Cerebellum (tissue), 5 donors: ENCODE results near the gene NSUN3.

DNA sequence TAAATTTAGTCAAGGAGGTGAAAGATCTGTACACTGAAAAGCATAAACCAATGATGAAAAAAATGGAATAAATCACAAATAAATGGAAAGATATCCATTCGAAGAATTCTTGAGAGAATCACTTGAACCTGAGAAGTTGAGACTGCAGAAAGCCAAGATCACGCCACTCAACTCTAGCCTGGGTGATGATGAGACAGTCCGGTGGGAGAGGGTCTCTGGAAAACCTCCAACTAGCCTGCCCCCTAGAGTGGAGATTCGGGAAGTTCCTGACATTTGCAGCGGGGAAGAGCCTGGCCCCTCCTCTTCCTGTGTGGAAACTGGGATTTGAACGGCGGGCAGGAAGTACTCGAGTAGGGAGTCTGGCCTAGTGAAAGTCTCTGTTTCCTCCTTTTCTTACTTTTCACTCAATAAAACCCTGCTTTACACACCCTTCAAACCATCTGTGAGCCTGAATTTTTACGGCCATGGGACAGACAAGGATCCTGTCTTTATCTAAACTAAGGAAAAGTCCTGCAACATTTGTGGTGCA, 224.5 kb upstream of the GBE1 start:
- PRO-cap, 3 experiments, result no peak in any of the 3 experiments
- RAMPAGE, long total RNA, result no peak

- PRO-cap, 3 experiments, result no peak in any of the 3 experiments
- RAMPAGE, long total RNA, result no peak
Observed at GRCh38 chr3:83934482-83935037, 1024.2 kb upstream of the CADM2 start.

DNA sequence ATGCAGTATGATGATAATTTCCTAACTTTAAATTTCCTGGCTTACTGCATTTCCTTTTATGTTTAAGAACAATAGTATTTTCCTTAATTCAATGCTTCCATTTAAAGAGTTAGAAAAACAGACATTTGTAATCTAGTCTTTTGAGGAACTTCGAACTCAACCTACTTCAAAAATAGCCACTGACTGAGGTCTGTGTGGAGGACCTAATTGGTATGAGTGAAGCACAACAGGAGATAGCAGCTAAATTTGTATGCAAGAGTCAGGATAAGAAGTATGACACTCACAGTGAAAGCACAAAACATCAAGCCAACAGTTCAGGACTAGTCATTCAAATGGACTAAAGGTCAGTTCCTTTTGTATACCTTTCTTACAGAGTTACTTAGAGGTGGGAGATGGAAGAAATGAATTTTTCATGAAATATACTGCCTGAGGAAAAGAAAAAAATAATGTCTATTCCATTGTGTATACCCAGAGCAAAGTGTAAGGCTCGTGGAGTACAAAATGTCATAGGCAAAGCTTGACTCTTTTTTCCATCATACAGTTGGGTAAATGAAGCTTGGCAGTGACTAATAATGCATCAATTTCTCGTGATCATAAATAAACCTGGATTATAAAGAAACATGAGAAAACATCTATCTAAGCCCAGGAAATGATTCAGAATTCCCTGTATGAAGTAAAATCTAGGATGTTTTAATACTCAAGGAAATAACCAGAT, 1005.3 kb upstream of the CADM2 start:
- PRO-cap, 3 experiments, result no peak in any of the 3 experiments
- RAMPAGE, long total RNA, result no peak

DNA sequence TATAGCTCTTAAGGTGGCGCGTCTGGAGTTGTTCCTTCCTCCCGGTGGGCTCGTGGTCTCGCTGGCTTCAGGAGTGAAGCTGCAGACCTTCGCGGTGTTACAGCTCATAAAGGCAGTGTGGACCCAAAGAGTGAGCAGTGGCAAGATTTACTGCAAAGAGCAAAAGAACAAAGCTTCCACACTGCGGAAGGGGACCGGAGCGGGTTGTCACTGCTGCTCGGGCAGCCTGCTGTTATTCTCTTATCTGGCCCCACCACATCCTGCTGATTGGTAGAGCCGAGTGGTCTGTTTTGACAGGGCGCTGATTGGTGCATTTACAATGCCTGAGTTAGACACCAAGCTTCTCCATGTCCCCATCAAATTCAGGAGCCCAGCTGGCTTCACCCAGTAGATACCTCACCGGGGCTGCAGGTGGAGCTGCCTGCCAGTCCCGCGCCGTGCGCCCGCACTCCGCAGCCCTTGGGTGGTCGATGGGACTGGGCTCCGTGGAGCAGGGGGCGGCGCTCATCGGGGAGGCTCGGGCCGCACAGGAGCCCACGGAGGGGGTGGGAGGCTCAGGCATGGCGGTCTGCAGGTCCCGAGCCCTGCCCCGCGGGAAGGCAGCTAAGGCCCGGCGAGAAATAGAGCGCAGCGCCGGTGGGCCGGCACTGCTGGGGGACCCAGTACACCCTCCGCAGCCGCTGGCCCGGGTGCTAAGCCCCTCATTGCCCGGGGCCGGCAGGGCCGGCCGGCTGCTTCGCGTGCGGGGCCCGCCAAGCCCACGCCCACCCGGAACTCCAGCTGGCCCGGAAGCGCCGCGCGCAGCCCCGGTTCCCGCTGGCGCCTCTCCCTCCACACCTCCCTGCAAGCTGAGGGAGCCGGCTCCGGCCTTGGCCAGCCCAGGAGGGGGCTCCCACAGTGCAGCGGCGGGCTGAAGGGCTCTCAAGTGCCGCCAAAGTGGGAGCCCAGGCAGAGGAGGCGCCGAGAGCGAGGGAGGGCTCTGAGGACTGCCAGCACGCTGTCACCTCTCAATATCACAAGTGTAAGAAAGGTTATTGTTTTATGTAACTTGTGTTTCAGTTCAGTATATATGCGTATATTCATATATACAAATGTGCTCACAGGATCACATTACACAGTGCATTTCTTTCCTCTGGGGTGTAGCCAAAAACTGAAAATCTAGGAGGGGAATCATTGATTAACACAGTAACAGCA, 545.8 kb downstream of the CADM2 start:
- PRO-cap, 3 experiments, result no peak in any of the 3 experiments
- RAMPAGE, long total RNA, result no peak

- PRO-cap, 3 experiments, result no peak in any of the 3 experiments
- RAMPAGE, long total RNA, result no peak
Observed at GRCh38 chr3:86468446-86468825, 522.5 kb downstream of the VGLL3 start.

GRCh38 chr3:86940588-86941183, 50.3 kb downstream of the VGLL3 start:
- PRO-cap, 3 experiments, result no peak in any of the 3 experiments
- RAMPAGE, long total RNA, result no peak

DNA sequence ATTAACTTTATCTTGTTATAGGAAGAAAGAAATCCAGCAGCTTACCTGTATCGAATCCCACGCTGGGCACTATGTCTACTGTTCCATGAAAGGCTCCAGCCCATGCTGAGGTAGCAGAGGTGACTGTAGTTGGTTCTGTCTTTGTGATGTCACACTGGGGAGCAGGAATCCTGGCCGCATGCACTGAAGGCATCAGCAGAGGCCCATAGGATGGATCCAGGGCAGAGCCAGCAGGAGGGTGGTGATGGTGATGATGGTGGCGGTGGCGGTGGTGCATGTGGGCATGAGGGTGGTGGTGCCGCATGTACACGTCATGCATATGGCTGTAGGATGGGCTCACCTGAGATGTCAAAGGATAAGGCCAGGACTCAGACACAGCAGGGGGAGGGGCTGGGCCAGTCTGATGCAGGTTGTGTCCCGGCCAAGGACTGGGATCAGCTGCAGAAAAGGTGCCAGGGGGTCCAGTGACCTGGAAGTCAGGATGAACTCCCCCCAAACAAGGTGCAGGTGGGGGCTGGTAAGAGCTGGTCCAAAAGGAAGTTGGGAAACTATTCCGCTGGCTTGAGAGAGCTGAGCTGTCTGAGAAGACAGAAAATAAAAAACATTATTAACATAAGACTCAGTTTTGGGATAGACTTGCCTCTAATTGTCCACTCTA, 22.3 kb downstream of the VGLL3 start:
- PRO-cap, 3 experiments, result no peak in any of the 3 experiments
- RAMPAGE, long total RNA, result no peak

DNA sequence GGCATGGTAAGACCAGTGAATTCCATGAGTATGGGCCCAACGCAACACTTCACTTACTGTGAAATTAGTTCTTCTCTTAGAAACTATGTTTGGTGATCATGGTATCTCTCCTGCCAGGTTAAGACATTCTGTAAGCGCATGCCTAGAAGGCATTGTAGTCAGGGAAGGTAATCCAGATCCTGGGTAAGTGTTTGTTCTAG, 89.1 kb upstream of the POU1F1 start:
- PRO-cap, 3 experiments, result no peak in any of the 3 experiments
- RAMPAGE, long total RNA, result no peak

GRCh38 chr3:88054881-88055734, 3.7 kb downstream of the CGGBP1 start:
- PRO-cap, 3 experiments, result no peak in any of the 3 experiments
- RAMPAGE, long total RNA, result no peak

GRCh38 chr3:88205527-88205756, 55.7 kb downstream of the C3orf38 start:
- PRO-cap, 3 experiments, result peak in 1 of 3 experiments; most common plus-strand start chr3:88205688 (in 1)
- RAMPAGE, long total RNA, result no peak

DNA sequence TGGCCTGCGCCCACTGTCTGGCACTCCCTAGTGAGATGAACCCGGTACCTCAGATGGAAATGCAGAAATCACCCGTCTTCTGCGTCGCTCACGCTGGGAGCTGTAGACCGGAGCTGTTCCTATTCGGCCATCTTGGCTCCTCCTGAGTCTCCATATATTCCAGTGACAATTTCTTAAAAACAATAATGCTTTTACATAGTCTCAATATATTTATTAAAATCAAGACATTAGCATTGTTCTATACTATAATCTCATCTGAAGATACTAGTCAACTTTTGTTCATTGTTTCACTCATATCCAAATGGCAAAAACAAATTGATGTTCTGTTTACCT, 244.0 kb downstream of the EPHA3 start:
- PRO-cap, 3 experiments, result no peak in any of the 3 experiments
- RAMPAGE, long total RNA, result no peak

DNA sequence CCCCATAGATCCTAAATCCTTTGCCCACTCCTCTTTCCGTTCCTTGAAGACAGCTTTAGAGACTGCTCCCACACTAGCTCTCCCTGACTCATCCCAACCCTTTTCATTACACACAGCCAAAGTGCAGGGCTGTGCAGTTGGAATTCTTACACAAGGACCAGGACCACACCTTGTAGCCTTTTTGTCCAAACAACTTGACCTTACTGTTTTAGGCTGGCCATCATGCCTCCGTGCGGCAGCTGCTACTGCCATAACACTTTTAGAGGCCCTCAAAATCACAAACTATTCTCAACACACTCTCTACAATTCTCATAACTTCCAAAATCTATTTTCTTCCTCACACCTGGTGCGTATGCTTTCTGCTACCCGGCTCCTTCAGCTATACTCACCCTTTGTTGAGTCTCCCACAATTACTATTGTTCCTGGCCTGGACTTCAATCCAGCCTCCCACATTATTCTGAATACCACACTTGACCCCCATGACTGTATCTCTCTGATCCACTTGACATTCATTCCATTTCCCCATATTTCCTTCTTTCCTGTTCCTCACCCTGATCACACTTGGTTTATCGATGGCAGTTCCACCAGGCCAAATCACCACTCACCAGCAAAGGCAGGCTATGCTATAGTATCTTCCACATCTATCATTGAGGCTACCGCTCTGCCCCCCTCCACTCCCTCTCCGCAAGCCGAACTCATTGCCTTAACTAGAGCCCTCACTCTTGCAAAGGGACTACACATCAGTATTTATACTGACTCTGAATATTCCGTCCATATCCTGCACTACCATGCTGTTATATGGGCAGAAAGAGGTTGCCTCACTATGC, 31.9 kb downstream of the PROS1 start:
- PRO-cap, 3 experiments, result no peak in any of the 3 experiments
- RAMPAGE, long total RNA, result no peak

- PRO-cap, 3 experiments, result peak in 3 of 3 experiments; most common plus-strand start chr3:94062758 (in 1); most common minus-strand start chr3:94062916 (in 3)
- RAMPAGE, long total RNA, result no peak
Observed at GRCh38 chr3:94062586-94063647, at the start of gene NSUN3. TSS of gene NSUN3 (plus strand) at chr3:94063061.

- PRO-cap, 3 experiments, result no peak in any of the 3 experiments
- RAMPAGE, long total RNA, result no peak
Observed at GRCh38 chr3:94937640-94938358, 874.9 kb downstream of the NSUN3 start.

- PRO-cap, 3 experiments, result no peak in any of the 3 experiments
- RAMPAGE, long total RNA, result no peak
Observed at GRCh38 chr3:95120853-95121344, 1058.0 kb downstream of the NSUN3 start.

- PRO-cap, 3 experiments, result no peak in any of the 3 experiments
- RAMPAGE, long total RNA, result no peak
Observed at GRCh38 chr3:95134935-95135529, 1072.2 kb downstream of the NSUN3 start.

DNA sequence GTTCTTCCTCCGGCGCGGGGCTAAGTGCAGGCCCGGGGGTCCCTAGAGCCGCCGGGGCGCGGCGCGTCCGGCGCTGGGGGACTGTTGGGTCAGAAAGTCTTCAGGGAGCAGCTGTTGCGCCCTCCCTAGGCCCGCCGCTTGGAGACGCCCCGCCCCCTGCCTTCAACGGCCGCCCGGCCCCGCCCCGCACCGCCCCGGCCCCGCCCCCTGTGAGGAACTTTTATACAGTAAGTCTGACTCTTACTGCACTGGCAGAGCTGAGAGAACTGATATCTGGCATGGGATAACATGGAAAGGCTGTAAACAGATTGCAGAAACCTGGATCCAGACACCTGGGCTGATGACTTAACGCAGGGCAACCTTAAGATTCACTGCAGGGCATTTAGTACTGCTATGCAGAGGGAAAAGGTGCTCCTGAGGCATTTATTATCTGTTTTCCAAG, 283.0 kb upstream of the ARL6 start:
- PRO-cap, 3 experiments, result no peak in any of the 3 experiments
- RAMPAGE, long total RNA, result no peak

- PRO-cap, 3 experiments, result no peak in any of the 3 experiments
- RAMPAGE, long total RNA, result no peak
Observed at GRCh38 chr3:98522019-98522498, 643 bp downstream of the CLDND1 start.

DNA sequence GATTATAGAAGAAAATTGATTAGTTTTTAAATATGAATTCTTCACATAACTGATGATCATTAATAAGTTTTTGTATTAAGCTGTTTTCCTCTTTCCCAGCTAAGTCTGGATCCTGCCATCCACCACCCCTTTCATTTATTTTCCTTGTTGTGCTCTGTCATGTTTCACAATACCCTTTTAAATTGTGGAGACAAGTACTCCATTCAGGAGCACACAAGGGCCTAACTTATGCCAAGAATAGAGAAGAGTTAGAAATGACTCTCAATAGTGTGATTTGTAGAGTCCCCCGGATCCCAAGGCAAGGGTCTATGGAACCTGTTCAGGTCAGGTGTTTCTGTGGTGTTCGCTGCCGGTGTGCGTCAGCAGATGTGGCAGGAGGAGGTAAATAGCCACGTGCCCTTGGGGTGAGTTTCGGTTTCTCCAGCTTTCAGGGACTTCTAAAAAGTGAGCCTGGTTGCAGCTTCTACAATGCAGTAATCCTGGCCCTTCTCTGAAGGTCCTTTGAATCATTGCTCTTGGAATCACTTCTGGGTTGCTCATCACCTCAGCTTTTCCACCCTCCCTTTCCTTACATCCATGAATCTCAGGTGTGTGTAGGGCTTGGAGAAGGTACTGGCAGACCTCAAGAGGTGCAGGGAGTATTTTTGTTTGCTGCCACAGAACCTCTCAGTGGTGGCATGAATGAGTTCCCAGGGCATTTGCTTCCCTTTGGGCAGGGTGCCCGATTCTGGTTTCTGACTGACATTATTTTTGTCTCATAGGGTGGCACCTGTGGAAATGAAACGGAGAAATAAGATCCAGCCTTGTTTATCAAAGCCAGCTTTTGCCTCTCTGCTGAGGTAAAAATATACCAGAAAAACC, 7.2 kb downstream of the ST3GAL6 start:
- PRO-cap, 3 experiments, result no peak in any of the 3 experiments
- RAMPAGE, long total RNA, result no peak

DNA sequence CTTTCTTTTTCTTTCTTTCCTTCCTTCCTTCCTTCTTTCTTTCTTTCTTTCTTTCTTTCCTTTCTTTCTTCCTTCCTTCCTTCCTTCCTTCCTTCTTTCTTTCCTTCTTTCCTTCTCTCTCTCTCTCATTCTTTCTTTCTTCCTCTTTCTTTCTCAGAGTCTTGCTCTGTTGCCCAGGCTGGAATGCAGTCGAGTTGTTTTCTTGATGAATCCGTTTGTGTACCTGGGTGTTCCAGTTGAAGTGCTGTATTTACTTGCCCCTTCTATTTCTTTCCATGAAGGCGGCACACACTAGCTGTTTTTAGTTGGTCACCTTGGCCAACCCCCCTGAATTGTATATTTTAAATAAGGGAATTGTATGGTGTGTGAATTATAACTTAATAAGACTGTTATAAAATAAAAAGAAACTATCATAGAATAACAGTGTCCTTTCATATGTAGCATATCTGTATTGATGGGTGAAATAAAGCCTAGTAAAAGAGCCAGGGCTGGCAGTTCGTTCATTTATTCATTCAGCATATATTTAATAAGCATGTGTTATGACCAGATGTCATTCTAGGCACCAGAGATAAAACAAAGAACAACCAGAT, 62.3 kb downstream of the DCBLD2 start:
- PRO-cap, 3 experiments, result no peak in any of the 3 experiments
- RAMPAGE, long total RNA, result no peak